Hematopoietic multipotent progenitor cell (in vitro differentiated cells): ENCODE data around the genes RAB14, TTLL11 and MORN5.

DNA sequence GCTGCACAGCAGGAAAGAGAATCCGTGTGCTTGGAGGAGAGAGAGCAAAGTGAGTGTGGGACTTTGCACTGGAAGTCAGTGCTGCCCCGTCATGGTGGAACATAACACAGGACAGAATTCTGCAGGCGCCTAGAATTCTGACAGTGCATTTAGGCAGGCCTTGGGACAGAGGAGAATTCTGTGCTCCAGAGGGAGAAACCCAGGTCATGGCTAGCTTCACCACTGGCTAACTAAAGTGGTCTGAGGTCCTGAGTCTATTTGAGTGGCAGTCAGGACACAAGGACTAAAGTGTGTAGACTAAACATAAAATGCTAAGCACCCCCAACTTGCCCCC lies 3.6 kb upstream of the C5 start:
- CAGE, long polyA plus RNA = no peak

- CAGE, long polyA plus RNA = start-site peak on the minus strand at chr9:121201859-121201899, 135 reads
These were observed at the start of gene RAB14 for GRCh38 chr9:121201515-121202395. TSS of gene RAB14 (minus strand) at chr9:121201869.

GRCh38 chr9:121310588-121311251 lies 42.8 kb downstream of the GSN start:
- CAGE, long polyA plus RNA = no peak

DNA sequence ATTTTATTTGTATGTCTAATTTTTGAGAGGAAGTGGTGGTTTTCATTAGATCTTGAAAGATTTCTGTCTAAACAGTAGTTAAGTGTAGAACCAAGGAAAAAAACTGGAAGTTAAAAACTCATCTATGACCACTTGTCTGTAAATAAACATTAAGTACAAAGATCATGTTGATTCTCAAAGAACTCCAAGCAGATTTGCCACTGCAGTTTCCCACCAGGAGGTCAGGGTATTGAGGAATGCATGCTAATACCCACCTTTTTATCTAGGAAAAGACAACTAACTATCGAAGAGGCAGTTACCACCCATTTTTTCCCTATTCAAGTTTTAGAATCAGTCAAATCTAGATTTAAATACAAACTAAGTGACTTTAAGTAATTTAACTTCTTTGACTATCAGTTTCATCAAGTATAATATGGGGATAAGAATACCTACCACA lies 1.9 kb downstream of the STOM start:
- CAGE, long polyA plus RNA = no peak

- CAGE, long polyA plus RNA = no peak
These were observed 49.5 kb downstream of the GGTA1 start for GRCh38 chr9:121450011-121450716.

DNA sequence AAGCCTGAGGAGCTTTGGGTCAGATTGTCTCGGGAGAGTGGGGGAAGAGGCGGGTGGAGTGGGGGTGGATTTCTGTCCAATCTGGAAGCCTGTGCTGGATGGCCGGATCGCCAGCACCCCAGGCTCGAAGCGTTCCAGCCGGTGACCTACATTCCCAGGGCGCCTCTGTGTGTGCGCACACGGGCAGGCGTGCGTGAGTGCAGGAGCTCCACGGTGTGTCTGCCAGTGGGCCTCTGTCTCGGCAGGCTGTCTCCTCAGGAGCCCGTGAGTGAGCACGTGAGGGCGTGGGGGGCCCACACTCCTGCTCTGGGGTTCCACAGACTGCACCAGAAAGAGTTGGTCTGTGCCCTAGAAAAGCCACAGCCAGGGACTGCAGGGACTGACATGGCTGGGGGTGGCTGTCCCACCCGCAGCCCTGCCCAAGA lies 74.2 kb upstream of the DAB2IP start:
- CAGE, long polyA plus RNA = no peak

- CAGE, long polyA plus RNA = no peak
These were observed 50.3 kb upstream of the DAB2IP start for GRCh38 chr9:121601079-121601613.

- CAGE, long polyA plus RNA = no peak
These were observed 67.7 kb downstream of the DAB2IP start for GRCh38 chr9:121718974-121719659.

DNA sequence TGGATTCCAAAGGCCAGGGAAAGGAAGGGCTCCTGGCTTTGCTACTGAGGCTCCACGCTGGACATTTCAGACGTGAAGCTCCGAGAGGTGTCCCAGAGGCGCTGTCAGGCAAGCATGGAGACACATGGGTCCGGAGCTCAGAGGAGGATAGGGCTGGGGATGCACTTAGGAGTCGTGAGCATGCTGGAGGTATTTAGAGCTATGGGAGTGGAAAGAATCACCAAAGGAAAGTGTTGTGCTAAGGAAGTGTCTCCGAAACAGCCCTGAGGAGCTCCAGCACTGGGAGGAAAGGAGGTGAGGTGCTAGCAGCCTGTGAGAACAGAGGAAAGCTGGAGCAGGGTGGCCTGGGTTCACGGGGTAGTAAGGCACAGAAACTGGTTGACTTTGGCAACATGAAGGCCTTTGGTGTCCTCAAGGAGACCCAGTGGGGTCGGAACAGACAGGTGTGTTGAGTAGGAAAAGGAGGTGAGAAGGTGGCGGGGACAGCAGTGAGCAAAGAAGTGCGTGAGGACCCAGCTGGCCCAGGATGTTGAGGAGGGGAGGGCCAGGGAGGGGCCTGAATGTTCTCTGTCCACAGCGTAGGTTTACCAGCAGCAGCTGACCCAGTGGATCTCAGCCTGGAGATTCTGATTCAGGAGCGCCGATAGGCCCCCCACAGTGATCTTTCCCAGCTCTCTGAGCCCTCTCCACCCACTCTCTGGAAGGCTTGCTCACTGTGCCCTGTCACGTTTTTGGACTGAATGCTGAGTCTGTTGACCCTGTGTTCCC lies 88.4 kb downstream of the DAB2IP start:
- CAGE, long polyA plus RNA = no peak

- CAGE, long polyA plus RNA = no peak
These were observed 112.0 kb downstream of the DAB2IP start for GRCh38 chr9:121763465-121763893.

- CAGE, long polyA plus RNA = no peak
These were observed 121.5 kb downstream of the DAB2IP start for GRCh38 chr9:121772569-121773725.

GRCh38 chr9:121784381-121785371 lies 133.2 kb downstream of the DAB2IP start:
- CAGE, long polyA plus RNA = no peak

DNA sequence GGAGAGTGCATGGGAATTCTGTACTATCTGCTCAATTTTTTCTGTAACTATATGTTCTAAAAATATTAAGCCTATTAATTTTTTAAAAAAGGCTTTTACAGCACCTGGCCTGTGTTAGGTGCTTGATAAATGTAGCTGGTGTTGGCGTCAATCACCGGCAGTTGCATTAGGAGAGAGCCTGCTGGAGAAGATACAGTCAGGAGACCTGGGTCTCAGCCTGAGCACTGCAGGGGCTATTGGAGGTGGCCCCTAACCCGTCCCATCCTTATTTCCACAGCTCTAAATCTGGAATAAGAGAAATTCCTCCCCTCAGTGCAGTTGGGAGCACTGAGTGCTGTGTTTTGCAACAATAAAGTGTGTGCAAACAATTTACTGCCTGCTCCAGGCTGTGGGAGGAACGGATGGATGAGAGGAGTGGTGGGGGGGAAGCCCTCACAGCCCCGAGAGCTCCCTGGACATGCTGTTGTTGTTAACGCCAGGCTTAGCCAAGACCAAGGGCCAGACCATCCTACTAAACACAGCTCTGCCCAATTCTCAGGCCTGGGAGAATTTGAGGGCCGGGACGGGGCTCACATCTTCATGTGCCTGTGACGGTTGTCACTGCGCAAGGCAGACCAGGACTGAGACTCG lies 200.1 kb downstream of the DAB2IP start:
- CAGE, long polyA plus RNA = no peak

- CAGE, long polyA plus RNA = no peak
These were observed 148.2 kb downstream of the TTLL11 start for GRCh38 chr9:121945015-121945225.

DNA sequence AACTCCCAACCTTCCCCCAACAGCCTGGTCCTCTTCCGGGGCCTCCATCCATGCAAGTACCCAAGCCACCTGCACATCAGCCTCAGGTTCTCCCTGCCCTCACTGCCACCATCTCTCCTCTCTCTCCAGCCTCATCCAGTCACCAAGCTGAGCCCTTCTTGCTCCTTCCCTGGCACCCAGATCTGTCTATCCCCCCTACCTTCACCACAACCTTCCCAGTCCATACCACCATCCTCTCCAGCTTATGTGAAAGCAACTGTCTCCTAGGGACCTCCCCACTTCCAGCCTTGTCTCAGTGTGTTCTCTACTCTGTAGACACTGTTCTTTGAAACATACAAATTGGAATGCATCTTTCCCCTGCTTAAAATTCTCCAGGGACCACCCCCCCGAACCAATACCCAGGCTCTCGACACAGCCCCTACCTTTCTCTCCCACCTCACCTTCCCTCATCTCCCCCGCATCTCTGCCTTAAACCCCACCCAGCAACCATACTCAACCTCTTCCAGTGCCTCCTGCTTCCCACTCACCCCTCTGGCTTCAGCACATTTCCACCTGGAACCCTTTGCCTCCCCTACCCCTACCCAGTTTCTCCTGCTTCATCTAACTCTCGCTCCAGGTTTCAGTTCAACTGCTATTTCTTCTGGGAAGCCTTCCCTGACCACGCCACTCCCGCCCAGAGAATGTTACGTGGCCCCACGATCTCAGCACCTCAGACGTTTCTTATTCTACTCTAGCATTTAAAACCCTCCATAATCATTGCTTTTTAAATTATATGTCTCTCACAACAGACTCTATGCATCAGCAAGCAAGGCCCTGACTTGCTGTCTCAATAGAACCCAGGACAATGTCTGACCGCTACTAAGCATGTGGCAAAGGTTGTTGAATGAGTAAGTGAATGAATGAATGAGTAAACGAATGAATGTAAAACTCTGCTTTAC lies 104.9 kb downstream of the TTLL11 start:
- CAGE, long polyA plus RNA = start-site peak on the minus strand centred at position 276 of the sequence, 340 bp wide, 13 reads

- CAGE, long polyA plus RNA = no peak
These were observed 5.3 kb downstream of the TTLL11 start for GRCh38 chr9:122087752-122088321.

DNA sequence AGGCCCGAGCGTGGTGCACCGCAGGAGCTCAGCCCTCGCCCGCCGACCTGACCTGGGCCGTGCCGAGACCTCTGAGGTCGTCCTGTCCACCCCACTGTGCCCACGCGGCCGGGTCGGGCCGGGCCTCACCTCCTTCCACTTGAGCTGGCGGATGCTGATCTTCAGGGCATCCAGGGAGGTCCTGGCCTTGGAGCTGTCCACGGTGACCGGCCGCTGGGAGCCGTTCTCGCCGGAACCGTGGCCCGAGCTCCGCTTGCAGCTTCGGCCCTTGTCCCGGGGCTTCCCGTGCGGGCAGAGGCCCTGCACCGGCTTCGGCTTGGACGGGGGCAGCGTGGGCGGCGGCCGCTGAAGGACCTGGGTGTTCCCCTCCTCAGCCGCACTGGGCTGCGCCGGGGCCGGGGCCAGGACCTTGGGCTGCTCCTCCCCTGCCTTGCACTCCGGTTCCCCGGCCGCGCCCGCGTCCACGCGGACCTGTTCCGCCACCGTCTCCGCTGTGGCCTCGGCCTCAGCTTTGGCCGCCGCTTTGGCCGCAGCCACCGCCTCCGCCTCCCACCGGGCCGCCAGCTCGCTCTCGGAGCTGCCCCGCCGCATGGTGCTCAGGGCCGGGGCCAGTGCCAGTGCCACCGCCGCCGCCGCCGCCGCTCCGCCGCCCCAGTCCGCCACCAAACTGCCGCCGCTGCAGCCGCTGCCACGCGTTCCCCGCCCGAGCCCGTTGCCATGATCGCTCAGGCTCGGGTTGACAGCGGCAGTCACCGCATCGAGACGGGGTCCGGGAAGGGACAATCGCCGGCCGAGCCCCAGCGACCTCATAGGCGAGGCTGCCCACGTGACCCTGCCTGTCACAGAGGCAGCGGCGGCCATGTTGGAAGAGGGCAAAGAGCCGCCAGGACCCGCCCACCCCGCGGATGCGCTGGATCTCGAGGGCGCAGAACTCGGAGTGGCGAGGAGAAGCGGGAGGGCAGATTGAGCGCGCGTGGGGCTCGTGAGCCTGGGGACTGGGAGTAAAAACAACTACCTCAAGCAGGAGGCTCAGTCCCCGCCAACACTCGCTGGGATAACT lies at the start of gene TTLL11:
TSS of gene TTLL11 (minus strand) at position 751 of the 1,060 bp plus-strand sequence.
- CAGE, long polyA plus RNA = no peak

- CAGE, long polyA plus RNA = no peak
These were observed 14.3 kb upstream of the TTLL11 start for GRCh38 chr9:122107370-122107802.

DNA sequence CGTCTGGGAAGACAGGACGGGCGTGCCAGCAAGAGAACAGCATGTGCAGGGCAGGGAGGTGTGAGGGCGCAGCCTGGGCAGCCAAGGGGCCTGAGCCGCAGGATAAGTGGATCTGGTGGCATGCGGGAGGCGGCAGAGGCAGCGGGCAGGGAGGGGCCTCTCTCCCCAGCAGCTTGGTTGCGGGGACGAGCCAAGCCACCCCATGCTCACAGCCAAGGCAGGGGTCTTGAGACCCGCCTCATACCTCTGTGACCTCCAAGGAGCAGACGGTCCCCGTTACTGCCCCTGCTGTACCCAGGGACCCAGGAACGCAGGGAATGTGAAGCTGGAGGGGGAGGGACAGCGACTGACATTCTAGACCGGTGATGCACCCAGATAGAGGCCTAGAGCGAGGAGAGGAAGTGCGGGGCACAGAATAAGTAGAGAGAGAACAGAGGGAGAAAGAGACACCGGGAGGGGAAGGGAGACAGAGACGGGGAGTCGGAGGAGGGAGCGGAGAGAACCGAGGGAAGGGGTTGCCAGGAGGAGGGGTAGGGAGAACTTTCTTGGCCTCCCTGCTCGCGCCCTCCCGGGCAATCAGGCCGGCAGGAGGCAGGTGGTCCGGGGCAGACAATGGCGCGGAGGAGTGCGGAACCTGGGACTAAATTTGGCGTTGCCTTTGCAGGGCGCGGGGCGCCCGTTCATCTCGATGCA lies 33.1 kb upstream of the TTLL11 start:
- CAGE, long polyA plus RNA = no peak

GRCh38 chr9:122159564-122160269 lies at the start of gene MORN5:
TSS of gene MORN5 (plus strand) at chr9:122159908.
- CAGE, long polyA plus RNA = start-site peak on the minus strand at chr9:122159734-122159783, 698 reads